Camera-type eye (tissue), 1 donor: ENCODE data around the gene TK1.

- RAMPAGE, long total RNA: no peak
These were observed 290.1 kb downstream of the SEPTIN9 start for GRCh38 chr17:77571162-77572013.

GRCh38 chr17:77601532-77601962 is 320.2 kb downstream of the SEPTIN9 start:
- RAMPAGE, long total RNA: no peak

GRCh38 chr17:77735631-77736472 is 222.7 kb upstream of the TNRC6C start:
- RAMPAGE, long total RNA: no peak

GRCh38 chr17:77802598-77803436 is 155.7 kb upstream of the TNRC6C start:
- RAMPAGE, long total RNA: no peak

- RAMPAGE, long total RNA: no peak
These were observed 135.9 kb upstream of the TNRC6C start for GRCh38 chr17:77822384-77823154.

- RAMPAGE, long total RNA: no peak
These were observed 79.0 kb upstream of the TNRC6C start for GRCh38 chr17:77879495-77879845.

GRCh38 chr17:77882387-77883260 is 75.9 kb upstream of the TNRC6C start:
- RAMPAGE, long total RNA: no peak

DNA sequence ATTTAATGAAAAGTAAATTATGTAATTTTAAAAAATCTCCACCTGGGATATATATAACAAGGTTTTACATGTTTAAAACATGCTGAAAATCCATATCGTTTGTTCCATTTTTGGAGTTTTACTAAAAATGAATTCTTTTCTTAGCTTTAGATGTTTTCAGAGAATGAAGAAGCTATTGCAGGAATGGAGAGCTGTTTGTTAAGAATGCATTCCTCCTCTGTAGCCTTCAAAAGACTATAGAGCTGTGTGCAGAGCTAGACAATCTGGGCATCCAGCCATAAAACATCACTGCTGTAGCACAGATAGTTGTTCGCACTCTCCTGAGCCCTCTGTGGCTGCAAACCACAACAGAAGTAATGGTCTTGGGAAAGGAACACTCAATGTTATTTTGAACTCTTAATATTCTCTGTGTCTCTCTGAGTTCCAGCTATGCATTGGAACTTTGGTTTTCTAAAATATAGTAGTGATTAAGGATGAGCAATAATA is 4.9 kb downstream of the TNRC6C start:
- RAMPAGE, long total RNA: no peak

GRCh38 chr17:77983034-77983272 is 24.4 kb downstream of the TNRC6C start:
- RAMPAGE, long total RNA: no peak

GRCh38 chr17:78112269-78112827 is 16.2 kb downstream of the TMC6 start:
- RAMPAGE, long total RNA: no peak

GRCh38 chr17:78129028-78129498 is 508 bp upstream of the TMC6 start:
- RAMPAGE, long total RNA: no peak

- RAMPAGE, long total RNA: no peak
These were observed 577 bp downstream of the TMC8 start for GRCh38 chr17:78131230-78131465.

- RAMPAGE, long total RNA: no peak
These were observed 3.0 kb downstream of the SYNGR2 start for GRCh38 chr17:78171384-78171703.

DNA sequence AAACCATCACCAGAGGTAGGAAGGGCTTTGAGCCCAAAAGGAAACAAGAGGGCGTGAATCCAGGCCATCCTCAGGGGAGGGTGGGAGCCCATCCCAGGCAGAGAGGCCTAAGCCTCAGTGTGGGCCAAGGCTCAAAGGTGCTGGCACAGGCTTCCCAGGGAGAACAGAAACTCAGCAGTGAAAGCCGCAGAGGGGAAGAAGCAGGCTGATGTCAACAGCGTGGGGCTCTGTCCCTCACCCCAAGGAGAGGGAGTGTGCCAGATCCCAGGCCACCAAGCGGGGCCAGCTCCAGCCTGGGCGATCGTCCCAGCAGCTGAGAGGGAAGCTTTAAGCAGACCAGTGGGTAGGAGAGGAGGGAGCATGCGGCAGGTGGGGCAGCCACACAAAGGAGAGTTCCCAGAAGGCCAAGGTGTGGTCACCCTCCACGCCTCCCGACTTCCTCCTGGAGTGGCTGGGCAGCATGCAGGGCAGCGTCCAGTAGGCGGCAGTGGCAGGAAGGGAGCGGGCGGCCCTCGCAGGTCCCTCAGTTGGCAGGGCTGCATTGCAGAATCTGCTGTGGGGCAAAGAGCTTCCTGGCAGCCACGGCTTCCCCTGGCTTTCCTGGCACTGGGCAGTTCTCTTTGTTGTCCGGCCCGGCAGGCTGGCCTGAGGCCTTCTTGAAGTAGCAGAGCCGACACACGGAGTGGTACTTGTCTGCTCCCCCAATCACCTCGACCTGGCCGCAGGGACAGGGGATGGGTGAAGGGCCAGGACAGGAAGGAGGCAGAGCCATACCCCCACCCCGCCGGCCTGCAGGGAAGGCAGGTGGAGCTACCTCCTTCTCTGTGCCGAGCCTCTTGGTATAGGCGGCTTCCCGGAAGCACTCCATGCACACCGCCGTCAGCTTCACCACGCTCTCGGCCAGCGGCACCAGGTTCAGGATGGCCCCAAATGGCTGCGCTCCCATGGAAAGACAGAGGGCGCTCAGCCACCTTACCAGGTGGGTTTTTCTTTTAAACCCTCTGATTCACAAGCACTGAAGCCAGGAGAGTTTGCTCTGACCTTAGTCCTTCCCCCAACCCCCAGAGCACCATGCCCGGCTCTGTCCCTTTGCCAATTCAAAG is 6.2 kb downstream of the SYNGR2 start:
- RAMPAGE, long total RNA: no peak

GRCh38 chr17:78186639-78187726 is at the start of gene TK1:
Gene TK1 (minus strand): TSS chr17:78187052.
- RAMPAGE, long total RNA: no peak

GRCh38 chr17:78250663-78251251 is 19.3 kb downstream of the TMEM235 start:
- RAMPAGE, long total RNA: no peak

DNA sequence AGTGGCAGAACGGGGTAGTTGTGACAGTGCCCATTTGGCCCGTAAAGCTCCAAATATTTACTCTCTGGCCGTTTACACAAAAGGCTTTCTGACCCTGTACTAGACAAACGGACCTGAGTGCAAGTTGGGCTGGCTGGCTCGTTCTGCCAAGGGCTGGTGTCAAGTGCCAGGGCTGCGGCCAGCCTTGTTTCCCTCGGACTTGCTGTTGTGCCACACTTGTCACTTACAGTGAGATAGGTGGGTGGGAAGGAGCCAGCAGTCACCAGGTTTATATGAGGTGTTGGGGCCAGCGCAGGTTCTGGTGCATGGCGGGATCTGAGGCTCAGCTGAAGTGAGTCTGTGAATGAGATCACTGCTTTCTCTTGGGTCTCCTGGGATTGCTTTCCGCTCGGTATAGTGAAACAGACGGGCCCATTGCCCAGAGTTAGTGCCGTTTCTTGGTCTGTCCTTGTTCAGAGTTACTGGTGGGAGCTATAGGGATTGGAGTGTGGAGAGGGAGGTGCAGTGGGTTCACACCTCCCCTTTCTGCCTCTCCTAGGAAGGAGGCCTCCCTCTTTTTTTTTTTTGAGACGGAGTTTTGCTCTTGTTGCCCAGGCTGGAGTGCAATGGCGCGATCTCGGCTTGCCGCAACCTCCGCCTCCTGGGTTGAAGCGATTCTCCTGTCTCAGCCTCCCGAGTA is 18.6 kb downstream of the PGS1 start:
- RAMPAGE, long total RNA: no peak

DNA sequence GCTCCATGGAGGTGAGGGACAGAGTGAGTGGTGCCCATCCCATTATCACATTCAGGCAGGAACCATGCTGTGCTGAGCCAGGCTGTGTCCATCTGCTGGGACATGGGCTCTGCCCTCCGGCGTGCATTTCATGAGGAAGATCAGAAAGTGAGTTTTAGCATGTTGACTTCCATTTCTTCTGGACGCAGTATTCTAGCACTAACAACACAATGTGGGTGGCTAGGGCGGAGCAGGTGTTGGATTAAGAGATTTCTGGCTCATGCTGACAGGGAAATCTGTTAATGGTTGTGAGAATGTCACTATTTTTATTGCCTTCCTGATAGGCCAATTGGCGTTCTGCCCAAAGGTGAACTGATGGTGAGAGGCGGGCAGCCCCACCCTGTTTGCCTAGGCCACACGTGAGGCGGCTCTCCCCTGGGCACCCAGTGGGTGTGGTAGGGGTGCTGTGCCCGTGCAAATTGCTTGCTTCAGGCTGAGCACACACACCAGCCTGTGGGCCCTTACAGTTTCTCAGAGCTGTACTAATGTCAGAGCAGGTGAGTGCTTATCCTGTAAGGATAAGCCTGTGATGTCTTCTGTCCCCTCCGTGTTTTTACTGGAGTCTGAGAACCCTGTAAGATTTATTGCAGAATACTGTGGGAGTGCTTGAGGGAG is 30.8 kb downstream of the PGS1 start:
- RAMPAGE, long total RNA: no peak

DNA sequence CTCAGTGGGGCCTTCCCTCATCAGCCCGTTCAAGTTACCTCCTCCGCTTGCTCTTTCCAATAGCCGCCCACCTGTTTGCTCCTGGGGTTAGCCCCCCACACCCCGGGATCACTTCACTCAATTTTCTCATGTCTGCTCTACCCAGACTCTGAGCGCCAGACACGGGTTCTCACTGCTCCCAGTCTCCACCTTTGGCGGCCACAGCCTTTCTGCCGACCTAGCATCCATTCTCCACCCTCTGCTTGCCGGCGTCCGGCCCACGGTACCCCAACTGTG is 92.3 kb upstream of the DNAH17 start:
- RAMPAGE, long total RNA: no peak

GRCh38 chr17:78672536-78673253 is 95.5 kb upstream of the DNAH17 start:
- RAMPAGE, long total RNA: no peak